Panc1 (cell line): Measurements from ENCODE around the genes TPP1 and EIF3F.

- RRBS, 2 experiments: no CpG with 5 or more reads among the region's 8 CpGs
Observed at GRCh38 chr11:6393108-6393682, 2.9 kb downstream of the SMPD1 start.

DNA sequence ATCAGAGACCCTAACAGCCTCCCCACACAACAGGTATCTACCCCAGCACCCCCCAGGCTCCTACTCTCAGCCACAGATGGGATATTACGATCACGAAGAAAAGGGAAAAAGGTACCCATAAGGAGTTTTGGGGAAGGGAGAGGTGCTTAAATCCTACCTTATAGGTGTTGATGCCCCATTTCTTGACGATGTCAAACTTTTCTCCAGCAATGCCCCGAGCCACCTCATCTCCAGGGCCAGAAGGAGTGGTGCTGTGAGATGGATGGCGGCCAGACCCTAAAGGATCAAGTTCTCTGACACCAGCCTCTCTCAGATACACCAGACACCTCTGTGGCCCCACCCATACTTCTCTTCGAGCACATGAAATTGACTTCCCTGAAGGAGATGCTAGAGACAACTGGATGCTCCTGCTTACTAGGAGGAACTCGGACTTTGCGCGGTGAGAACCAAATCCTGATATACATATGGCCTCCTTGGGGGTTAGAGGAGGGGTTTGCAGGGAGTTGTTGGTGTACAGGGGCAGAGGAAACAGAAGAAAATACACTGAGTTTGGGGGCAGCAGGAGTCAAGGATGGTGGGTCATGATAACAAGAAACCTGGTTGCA lies 2.0 kb downstream of the ARFIP2 start:
- RRBS, 2 experiments: no CpG with 5 or more reads among the region's 9 CpGs

GRCh38 chr11:6603944-6604861 lies 629 bp downstream of the ILK start:
- RRBS, 2 experiments: 14% methylated on average over 3 of the region's 30 CpGs; no CpG with 5 or more reads in 1 of the 2 experiments

GRCh38 chr11:6619319-6619710 lies at the start of gene TPP1:
TSS of gene TPP1 (minus strand) at chr11:6619422.
- RRBS, 2 experiments: no CpG with 5 or more reads among the region's 9 CpGs

DNA sequence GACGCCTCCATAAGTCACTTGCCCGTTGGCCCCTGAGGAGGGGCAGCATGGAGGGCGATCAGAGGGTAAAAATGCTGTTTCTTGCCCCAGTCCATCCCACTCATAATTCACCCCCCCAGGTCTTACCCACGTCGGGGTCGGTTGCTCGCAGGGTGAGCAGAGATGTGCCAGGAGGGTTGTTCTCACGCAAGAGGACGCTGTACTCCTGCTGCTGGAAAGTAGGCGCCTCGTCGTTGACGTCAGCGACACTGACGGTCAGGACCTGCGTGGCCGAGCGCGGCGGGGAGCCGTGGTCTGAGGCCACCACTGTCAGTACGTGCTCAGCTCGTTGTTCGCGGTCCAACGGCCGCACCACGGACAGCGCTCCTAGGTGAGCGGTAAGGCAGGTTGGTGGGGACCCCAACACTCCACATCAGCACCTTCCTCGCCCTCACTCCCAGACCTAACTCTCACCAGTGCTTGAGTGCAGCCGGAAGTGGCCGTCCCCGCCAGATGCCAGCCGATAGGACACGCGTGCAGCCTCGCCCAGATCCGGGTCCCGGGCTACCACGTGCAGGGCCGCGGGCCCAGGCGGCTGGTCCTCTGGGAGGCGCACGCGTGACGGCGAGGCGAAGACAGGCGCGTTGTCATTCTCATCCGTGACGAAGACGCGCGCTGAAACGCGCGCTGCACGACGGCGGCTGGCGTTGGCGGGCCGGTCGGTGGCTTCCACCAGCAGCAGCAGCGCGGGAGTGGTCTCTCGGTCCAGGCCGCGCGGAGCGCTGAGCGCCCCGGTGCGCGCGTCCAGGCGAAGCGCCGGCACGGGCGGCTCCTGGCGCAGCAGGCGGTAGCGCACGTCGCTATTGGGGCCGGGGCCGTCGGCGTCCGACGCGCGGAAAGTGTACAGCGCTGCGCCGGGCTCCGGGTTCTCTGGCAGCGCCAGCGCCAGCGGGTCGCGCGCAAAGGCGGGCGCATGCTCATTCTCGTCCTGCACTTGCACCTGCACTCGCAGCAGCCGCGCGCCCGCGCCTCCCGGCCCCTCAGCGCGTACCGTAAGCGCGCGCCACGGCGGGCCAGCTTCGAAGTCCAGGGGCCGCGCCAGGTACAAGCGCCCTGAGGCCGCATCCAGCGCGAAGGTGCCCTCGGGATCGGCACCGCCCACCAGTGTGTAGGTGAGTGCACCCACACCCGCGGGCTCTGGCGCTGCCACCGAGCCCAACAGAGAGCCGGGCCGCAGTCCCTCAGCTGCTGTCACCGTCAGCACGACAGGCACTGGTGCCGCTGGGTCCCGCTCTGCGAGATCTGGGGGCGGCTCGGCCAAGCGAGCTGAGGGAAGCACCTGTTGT lies 10.8 kb upstream of the TPP1 start:
- RRBS, 2 experiments: 20 to 22% methylated on average over 38 to 55 of the region's 149 CpGs

DNA sequence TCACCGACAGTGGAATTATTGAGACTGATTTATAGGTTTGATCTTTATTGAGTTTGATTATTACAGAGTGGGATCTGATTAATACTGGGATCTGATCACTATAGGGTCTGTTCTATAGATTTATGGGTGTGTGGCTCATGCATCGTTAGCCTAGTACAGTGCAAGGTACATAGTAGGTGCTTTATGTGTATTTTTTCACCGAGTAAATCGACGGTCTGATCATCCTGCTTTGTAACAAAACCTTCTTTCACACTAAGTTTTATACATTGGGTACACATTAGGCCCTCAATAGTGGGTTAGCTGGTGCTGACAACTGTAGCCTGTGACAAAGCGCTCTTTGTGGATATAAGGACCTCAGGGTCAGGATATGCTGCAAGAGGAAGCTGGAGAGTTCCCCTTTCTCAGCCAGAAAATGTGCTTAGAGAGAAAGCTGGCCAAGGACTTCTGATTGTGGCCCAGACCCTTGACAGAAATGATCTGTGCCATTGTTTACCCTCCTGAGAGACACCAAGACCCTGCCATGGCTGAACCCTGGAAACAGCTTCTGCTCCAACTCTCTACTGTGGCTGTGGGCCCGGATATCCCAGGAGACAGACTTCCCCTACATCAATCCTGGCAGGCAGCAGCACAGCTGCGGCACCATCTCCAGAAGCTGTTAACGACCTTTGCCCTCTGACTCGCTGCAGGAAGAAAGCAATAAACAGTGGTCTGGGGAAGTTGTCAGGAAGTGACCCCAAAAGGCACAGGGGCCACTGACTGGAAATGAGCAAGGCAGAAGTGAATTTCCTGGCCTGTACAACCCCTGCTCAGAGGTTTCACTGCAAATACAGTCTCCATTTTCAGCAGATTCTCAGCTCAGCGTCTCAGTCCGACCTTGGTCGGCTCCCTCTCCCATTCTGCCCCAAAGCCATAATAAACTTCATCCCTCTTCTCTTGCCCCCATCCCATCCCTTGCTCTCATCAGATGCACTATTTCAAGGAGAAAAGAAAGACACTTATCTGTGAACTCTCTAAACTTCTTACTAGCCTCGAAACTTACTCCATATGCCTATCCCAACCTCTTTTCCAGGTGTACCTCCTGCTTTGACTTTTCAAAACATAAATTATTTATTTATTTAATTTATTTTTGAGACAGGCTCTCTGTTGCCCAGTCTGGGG lies 16.3 kb upstream of the TPP1 start:
- RRBS, 2 experiments: no CpG with 5 or more reads among the region's 14 CpGs

DNA sequence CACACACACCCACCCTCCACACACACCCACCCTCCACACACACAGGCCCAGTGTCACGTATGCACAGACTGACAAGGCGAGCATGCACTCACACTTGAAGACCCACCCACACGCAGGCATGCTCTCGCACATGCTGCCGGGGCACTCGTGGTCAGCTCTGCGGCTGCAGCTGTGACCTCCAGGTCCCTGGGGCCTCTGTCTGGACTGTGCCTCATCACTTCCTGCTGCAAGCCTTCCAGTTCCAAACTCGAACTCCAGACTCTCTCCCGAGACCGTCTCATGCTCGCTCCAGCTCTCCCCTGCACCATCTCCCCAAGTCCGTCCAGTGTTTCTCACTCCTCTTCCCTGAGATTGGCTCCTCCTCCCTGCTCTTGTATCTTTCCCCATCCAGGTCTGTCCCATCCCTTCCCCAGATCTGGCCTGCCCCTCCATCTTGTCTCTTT lies 9.5 kb downstream of the DCHS1 start:
- RRBS, 2 experiments: no CpG with 5 or more reads among the region's 12 CpGs

DNA sequence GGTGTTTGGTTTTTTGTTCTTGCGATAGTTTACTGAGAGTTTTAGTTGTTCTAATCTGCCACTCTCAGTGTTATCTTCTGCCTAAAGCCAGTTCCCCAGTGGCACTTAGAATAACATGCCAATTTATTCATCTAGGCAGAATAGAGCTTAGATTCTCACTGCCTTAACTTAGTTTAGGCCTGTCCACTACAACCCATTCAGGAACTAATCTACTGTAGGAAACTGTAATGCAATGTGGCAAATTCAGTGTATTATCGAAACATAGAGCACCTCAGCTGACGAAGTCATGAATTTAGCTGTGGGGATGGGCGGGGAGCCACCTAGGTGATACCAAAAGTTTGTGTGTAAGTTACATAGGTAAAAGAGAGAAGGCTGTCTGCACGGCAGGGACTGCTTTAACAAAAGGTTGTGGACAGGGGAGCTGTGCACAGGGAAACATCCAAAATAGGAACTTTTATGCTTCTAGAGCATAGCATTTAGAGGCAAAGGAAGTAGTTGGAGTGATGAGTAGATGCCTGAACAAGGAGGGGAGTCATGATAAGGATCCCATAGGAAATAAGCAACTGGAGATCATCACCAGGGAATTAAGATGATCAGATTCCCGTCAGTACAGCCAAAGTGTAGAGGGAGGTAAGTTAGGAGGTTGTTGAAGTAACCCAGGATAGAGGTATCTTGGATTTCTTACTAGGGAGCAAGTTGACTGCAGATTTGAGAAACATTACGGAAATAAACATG lies 4.0 kb downstream of the MRPL17 start:
- RRBS, 2 experiments: no CpG with 5 or more reads among the region's 7 CpGs

GRCh38 chr11:7609920-7610511 lies 63.3 kb downstream of the CYB5R2 start:
- RRBS, 2 experiments: no CpG with 5 or more reads among the region's 6 CpGs

GRCh38 chr11:7860671-7861631 lies 30.3 kb upstream of the OR5P3 start:
- RRBS, 2 experiments: no CpG with 5 or more reads among the region's 31 CpGs

GRCh38 chr11:7986663-7987975 lies at the start of gene EIF3F:
TSS of gene EIF3F (plus strand) at chr11:7987337.
- RRBS, 2 experiments: no CpG with 5 or more reads among the region's 62 CpGs

DNA sequence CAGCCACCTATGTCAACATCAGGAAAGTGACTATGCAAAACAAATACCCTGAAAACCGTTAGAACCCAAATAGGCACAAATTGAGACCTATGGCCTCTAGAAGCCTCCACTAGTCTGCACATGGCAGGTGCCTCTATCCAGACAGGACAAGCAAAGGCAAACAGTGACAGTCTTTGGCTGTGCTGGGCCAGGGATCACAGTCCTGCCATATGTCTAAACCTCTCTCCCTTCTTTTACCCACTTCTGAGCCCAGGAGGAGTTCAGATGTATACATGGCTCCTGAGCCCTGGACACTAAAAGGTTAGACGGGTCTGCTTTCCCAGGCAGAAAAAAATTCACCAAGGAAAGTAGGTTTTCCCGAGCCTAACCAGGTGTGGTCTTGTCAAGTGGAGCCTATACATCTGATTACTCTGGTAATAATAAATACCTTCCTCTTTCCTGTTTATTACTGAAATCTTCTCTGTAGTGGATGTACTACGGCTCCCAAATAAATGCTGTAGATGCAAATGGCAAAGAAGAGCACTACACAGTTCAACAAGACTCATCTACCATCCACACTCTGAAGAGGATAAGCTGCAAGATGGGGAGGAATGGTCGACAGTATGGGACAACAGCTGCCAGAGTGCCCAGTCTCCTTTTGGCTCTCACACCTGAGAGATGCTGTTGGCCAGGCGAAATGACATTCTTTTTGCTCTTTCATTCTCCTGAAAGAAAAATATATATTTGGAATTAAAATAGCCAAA lies 23.4 kb upstream of the STK33 start:
- RRBS, 2 experiments: no CpG with 5 or more reads among the region's 6 CpGs

- RRBS, 2 experiments: no CpG with 5 or more reads among the region's 11 CpGs
Observed at GRCh38 chr11:8689800-8691069, 7.6 kb downstream of the RPL27A start.

DNA sequence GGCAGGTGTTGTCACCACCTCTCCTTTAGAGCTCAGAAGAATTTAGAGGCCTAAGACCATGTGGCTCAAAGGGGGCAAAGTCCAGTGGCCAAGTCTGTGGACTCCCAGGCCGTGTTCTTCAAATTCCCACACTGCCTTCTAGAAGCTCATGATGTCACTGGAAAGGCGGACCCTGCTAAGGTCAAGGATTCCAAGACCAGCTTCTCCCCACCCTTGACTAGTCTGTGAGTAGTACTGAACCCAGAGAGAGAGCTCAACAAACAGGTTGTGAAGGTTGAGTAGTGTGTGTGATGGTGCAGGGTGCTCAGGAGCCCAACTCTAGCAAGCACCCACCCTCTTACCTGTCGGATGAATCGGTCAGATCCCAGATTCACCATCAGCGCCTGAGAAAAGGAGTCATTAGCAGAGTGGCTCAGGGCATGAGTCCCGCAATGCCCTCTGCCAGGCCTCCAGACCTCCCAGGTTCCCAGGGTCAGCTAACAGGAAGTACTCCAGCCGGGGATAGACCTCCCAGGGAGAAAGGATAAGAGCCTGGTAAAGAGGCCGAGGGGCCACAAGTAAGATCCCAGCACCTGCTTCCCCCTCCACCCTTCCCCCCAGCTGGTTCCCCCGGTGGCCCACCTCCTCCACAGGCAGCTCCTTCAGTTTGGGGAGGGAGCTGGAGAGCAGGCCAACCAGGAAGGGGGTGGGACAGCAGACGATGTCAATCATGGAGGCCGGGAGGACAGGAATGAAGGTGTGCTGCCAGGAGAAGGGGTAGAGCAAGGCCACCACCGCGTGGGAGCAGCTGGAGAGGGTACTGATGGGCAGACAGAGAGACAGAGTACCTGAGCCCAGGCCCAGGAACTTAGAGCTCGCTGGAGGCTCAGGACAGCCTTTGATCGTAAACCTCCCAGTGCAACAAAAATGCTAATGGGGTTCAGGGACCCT lies 16.3 kb downstream of the RPL27A start:
- RRBS, 2 experiments: 83 to 92% methylated on average over 3 to 4 of the region's 15 CpGs

GRCh38 chr11:8701795-8702973 lies 19.6 kb downstream of the RPL27A start:
- RRBS, 2 experiments: 89 to 91% methylated on average over 4 to 5 of the region's 26 CpGs

- RRBS, 2 experiments: no CpG with 5 or more reads among the region's 1 CpG
Observed at GRCh38 chr11:8765378-8765663, 45.2 kb downstream of the DENND2B start.

DNA sequence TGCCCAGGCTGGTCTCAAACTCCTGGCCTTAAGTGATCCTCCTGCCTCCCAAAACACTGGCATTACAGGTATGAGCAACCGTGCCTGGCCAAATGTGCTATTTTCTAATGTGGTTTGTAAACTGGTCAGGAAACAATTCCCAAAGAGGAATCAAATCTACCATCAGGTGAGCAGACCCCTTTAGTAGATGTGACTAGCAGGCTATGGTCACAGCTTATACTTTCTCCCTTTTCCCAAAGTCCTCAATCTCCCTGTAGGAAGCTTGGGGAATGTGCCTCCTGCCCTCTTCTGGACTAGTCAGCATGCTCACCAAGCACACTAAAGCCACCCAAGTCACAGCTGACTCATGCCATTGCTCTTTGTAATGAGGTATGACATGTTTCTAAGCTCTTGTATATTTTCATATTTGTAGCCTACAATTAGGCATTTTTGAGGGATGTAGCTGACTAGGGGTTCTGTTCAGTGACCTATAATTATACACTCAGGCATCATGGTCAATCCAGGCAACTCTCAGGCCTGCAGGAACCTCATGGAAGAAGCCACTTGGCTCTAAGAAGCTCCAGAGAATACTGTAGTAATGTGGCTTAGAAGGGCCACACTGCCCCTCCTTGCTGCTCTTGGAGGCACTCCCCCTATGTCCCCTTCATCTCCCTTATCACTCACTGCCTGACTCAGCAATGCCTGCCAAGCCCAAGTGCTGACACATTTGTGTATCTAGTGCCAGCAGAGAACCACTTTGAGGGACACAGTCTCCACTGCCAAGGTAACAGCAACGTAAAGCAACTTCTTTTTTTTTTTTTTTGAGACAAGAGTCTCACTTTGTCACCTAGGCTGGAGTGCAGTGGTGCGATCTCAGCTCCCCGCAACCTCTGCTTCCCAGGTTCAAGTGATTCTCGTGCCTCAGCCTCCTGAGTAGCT lies 41.8 kb downstream of the DENND2B start:
- RRBS, 2 experiments: no CpG with 5 or more reads among the region's 5 CpGs

DNA sequence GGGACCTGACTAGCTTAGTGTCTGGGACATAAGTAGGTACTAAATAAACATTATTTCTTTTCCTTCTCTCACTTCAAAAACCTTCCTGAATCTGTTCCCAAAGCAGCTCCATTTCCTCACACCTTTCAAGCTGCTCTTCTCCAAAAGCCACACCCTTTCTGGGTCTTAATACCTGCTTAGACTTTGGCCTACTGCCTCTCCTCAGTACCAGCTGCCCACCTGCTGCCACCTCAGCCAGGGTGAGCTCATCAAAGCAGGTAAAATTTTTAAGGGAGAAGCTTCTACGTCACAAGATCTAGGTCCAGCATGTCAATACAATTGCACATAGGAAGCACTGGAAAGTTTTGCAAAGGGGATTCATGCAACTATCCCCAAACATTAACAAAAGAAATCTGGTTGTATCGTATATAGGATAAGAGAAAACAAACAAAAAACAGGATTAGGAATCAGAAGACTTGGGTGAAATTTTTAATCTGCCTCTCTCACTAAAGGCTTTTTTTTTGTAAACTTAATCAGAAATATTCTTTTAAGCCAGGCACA lies 19.4 kb downstream of the DENND2B start:
- RRBS, 2 experiments: no CpG with 5 or more reads among the region's 2 CpGs

DNA sequence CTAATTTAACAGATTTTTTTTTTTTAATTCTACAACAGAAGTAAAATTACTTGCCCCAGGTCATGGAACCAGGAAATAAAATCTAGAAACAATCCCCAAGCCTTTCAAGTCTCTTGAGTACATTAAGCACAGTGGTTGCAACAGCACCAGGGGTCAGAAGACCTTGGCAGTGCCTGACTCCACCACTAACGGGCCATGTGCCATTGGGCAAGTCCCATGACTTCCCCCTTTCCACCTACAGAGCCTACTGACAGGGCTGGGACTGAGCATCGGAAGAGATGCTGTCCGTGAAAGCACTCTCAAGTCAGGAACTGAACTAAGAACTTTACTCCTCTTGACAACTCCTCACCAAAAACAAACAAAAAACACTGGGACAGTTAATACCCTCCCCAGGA lies 2.0 kb upstream of the DENND2B start:
- RRBS, 2 experiments: no CpG with 5 or more reads among the region's 3 CpGs